ENCODE measurements around the genes CADM2, CHMP2B, C3orf38 and OR5H6.

DNA sequence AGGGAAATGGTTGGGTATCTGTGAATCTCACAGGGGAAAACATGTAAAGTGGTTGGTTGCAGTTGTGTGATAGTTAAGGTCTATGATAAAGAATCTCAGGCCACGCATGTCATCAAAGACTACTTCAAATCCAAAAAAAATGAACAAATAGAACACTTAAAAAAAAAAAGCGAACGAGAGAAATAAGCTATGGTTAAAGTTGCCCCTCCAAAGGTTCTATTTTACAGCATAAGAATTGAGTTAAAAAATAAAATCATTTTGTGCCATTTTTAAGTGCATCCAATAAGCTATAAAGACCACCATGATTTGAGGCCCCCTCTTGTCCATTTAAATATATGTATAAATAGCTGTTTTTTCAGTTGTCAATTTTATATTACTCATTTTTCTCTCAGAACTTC lies 1008.6 kb downstream of the ROBO1 start:
- RRBS = no CpG with 5 or more reads among the region's 3 CpGs

DNA sequence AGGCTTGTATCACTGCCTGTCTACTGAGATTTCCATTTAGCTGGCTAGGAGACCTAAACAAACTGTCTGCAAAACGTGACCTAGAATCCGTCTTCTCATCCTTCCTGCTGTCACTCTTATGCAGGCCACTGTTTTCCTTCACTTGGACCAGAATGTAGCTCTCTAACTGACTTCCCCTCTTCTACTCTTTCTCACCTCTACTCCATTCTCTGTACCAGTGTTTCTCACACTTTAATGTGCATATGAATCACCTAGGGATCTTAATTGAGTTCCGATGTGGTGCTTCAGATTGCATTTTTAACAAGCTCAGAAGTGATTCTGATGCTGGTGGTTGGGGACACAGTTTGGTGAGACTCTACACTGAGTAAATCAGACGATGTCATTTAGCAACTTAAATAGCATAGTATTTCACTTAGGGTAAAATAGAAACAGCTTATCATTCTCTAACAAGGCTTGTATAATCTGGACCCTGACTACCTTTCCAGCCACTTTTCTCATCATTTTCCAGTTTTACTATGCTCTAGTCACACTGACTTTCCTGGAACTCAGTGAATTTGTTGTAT lies 1.6 kb upstream of the GBE1 start:
- RRBS = no CpG with 5 or more reads among the region's 4 CpGs

GRCh38 chr3:84958439-84959226 lies at the start of gene CADM2:
Gene CADM2, plus strand, starts transcription at chr3:84958989.
- RRBS = 11% methylated on average over 18 of the region's 49 CpGs

DNA sequence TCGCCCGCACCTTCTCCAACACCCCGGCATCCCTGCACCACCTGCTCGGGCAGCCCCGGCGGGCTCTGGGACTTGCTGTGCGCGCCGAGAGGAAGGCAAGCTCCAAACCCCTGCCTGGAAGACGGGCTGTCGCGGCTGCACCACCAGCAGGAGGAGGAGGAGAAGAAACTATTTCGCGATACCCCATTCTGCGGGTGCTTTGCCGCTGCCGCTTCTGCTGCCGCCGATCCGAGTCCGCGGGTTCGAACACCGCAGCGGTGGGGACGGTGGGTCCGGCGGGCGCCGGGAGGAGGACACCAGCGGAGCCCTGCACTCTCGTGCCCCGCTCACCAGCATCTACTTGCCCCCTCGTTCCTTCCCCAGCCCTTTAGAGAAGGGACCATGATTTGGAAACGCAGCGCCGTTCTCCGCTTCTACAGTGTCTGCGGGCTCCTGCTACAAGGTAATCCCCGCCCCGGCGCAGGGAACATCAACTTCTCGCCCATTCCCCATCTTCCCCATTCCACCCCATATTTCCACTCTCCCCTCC lies 502 bp downstream of the CADM2 start:
- RRBS = 11% methylated on average over 3 of the region's 43 CpGs

- RRBS = no CpG with 5 or more reads among the region's 69 CpGs
Measured at GRCh38 chr3:85504230-85505423, 545.8 kb downstream of the CADM2 start.

DNA sequence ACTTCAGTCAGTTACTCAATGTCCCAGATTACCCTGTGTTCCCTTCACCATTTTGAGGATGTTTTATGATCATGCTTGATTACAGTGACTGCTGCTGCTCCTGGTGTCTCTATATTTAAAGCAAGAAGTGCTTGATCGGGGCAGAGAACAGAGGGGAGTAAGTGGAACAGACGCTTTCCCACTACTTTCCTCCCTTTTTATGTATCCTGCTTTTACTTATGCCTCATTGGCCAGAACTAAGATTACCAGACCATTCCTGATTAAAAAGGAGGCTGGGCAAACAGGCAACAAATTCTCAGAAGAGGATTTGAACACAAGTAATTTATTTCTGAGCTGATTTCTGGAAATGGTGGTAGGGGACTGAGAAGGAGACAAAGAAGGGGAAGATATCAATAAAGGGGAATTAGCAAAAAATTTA lies 612.1 kb downstream of the VGLL3 start:
- RRBS = no CpG with 5 or more reads among the region's 2 CpGs

GRCh38 chr3:86991870-86992087 lies 830 bp upstream of the VGLL3 start:
- RRBS = no CpG with 5 or more reads among the region's 5 CpGs

GRCh38 chr3:86993742-86994079 lies 2.8 kb upstream of the VGLL3 start:
- RRBS = no CpG with 5 or more reads among the region's 6 CpGs

DNA sequence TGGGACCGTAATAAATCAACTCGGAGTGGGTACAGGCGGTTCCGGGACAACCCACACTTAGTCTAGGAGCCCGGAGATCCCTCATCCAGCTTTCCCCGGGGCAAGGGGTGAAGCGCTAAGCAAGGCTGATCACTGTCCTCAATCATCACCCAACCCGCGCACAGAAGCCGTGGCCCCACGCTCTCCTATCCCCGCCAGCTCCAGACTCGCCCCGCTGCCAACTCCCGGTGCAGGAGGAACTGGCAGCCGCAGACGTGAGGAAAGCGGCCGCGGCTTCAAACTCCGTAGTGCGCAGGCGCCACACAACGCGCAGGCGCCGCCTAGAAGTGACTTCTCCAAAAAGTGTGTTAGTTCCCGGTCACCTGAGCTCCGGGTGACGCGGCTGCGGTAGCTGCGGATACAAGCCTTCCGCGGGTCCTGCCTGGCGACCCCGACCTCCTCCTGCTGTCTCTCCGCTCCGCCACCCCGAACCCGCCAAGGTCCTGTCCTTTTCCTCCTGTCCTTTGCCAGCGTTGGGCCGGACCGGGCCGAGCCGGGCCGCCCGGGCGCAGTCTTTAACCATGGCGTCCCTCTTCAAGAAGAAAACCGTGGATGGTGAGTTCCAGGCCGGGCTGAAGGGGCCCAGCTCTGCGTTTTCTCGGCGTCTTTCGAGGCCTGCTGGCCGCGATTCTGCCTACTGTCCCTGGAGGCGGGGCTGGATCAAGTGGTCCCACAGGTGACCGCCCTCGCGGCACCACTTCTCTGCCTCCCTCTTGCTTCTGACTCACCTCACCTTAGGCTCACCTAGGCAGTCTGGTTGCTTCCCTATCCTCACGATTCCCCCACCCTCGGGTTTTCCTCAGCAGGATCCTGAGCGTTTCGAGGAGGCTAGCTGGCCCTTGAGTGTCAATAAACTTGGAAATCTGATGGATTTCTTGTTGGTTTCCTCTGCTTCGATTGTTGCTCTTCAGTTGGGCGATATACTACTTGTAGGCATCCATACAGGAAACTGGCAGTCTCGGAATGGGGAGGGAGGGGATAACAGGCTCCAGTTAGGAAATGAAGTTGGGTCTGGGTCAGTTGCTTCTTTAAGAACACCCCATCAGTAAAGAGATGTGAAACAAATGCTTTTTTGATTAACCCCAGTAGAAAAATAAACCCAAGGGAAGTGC lies at the start of gene CHMP2B:
Gene CHMP2B, plus strand, starts transcription at position 347 of the 1,151 bp plus-strand sequence.
- RRBS = 3% methylated on average over 8 of the region's 69 CpGs

DNA sequence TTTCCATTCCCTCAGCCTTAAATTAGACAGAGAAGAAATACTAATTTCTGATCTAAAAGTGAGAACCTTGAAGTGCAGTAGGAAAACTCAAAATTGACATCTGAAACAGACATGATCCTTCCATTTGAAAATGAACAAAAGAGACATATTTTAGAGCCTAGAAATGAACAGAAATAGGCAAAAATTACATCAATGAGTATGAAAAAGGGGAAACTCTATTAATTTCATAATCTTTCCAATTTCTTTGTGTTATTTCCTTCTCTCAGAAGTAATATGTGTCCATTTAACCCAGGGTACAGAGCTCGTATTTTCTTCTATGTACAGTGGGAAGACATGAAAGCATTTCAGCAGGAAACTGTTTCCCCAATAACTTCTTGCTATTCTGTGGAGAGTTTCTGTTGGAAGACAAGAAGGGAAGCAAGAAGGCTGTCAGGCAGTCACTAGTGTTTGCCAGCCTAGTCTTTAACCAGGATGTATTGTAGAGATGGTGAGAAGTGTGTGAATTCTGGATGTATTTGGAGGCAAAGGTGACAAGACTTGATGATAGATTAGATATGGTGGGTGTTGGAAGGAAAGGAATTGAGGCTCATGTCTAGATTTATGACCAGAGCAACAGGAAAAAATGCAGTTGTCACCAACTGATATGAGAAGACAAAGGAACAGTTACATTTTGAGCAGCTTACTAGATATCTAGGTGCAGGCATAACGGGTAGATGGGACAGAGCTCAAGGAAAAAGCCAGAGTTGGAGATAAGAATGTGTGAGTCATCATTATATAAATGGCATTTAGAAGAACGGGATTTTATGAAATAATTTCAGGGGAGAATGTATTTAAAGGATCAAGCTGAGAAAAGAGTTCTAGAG lies 3.4 kb downstream of the HTR1F start:
- RRBS = no CpG with 5 or more reads among the region's 3 CpGs

DNA sequence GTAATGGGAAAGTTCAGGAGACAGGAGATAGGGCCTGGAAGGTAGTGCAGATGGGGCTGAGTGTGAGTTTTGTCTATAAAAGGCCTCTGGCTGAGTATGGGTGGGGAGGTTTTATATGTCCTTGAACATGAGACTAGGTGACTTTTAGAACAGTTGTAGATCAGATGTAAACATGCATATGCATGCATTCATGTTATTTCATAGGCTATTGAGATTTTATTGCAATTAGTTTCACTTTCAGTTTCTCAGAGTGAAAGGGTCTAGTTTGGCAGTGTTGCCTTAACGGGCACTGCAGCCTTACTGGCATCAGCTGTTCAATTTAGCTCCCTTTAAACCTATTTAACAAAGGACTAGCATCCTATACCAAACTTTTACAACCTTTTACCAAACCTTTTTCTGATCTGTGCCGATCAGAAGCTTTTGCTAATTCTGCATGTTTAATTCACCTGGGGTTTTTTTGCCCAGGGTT lies 27.0 kb downstream of the CGGBP1 start:
- RRBS = no CpG with 5 or more reads among the region's 2 CpGs

- RRBS = 4% methylated on average over 26 of the region's 60 CpGs
Measured at GRCh38 chr3:88149485-88150450, at the start of gene C3orf38. Gene C3orf38, plus strand, starts transcription at chr3:88149959.

DNA sequence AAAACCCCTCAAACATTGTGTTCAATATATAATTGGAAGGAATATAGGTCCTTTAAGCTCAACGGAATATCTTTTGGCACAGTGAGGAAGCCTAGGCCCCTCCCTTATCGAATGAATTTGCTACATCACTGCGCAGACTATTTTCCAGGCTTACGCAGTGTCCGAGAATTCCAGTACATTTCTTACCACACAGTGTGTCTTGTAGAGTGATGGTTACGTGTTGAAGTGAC lies 55.7 kb downstream of the C3orf38 start:
- RRBS = no CpG with 5 or more reads among the region's 6 CpGs

GRCh38 chr3:94648250-94648681 lies 585.4 kb downstream of the NSUN3 start:
- RRBS = no CpG with 5 or more reads among the region's 4 CpGs

DNA sequence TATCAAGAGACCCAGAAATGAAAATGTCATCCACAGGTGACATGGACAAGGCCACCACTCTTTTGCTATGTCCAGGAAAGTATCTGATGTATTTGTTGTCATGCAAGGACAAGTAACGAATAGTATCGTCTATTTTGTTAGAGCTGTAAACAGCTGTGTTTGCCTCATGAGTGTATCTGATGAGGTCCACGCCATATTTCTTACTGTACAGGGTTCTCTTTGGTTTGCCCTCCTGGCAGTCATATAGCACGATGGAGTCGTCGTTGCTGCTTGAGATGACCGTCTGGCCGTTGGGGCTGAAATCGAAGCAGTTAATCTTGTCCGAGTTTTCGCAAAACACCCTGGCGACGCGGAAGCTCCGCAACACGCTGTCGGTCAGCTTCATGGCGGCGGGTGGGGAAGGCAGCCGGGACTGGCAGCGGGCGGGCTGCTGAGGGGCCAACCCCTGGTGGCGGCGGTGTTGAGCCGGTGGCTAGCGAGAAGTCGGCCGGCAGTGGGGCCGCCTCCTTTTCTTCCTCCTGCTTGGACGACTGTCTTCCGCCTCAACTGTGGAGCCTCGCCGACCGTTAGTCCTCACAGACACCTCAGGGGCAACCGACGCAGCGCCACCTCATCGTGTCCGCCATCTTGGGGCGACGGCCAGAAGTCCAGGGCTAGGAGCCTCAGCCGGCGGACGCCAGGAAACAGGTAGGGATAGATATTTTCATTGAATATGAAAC lies 874.9 kb downstream of the NSUN3 start:
- RRBS = 78% methylated on average over 6 of the region's 44 CpGs

- RRBS = no CpG with 5 or more reads among the region's 4 CpGs
Measured at GRCh38 chr3:98263834-98264419, at the start of gene OR5H6. Gene OR5H6, plus strand, starts transcription at chr3:98264244.

DNA sequence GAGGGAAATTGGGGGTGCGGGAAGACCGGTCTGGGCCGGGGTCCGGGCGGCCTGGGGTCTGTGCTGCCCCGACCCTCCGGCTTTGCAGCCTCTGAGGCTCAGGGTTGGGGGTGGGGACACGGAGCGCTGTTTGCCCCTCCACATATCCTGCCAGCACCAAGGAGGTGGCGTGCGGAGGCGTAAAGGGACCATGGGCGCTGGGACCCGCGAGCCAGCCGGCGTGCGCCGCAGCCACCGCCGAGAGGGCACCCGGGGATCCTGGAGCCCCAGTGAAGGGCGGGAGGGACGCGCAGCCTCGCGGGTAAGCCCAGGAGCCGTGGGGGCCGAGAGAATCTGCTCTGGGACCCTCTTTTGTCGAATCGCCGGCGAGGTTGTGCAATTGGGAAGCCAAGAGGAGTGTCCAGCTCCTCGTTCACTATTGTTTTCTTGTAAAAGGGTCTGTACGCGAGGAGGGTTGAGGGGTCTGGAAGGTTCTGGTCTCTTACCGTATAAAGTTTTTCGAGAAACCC lies 30.1 kb upstream of the ST3GAL6 start:
- RRBS = 5% methylated on average over 5 of the region's 38 CpGs

GRCh38 chr3:98833522-98834335 lies 67.8 kb downstream of the DCBLD2 start:
- RRBS = no CpG with 5 or more reads among the region's 3 CpGs

- RRBS = no CpG with 5 or more reads among the region's 6 CpGs
Measured at GRCh38 chr3:98845359-98846138, 55.9 kb downstream of the DCBLD2 start.

Measured in GM06990 (cell line).